Kidney epithelial cell (primary cell): ENCODE measurements around a stretch of chrX.

- RAMPAGE, long total RNA: no peak
- RRBS: no CpG with 5 or more reads among the region's 2 CpGs
These were observed 30.4 kb upstream of the IL9R start for GRCh38 chrX:155967123-155967383.